Stomach (tissue), 7 donors: ENCODE results near the genes MAP1LC3C and SDCCAG8.

- PRO-cap = no peak
- RAMPAGE, long total RNA, 5 experiments = start-site peak on the minus strand in 1 of 5 experiments, at chr1:241999093-241999123 at its widest, 7 reads per replicate
- RRBS = no CpG with 5 or more reads among the region's 9 CpGs
Measured at GRCh38 chr1:241998921-241999578, at the start of gene MAP1LC3C. TSS of gene MAP1LC3C (minus strand) at chr1:241999098.

DNA sequence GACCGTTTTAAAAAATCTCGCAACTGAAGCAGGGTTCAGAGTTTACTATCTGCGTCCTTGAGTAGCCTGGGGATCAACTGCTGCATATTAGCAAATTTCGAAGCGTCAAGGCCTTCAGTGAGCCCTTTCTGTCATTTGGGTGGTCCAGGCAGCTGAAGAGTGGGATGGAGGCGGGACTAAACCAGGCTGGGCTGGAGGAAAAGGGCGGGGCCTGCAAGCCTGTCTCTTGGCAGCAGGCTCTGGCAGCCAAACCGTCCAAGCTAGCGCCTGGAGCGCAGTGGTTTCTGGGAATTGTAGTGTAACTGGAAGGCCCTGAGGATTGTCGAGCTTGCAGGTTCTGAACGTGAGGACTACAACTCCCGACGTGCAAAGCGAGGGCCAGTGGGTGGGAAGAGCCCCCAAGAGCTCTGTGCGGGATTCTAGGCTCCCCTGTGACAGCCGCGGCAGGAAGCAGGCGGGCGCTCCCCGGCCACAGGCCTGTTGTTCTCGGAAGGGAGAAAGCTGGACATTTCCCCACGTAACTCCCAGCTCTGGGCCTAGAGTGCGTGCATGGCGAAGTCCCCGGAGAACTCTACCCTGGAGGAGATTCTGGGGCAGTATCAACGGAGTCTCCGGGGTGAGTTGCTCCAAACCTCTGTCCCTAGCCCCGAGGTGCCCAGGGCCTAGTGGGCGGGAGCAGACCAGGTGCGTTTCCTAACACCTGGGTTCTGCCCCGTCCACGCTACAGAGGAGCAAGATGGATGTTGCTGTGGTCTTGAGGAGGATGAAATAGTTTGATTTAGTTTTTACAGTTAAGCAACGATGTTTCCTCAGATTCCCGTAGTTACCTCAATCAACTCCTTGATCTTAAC is at the start of gene SDCCAG8:
TSS of gene SDCCAG8 (plus strand) at position 417 of the 851 bp plus-strand sequence.
- PRO-cap = bidirectional peak, plus-strand start at position 432 of the sequence, minus-strand start at position 161 of the sequence
- RAMPAGE, long total RNA, 5 experiments = start-site peak on the plus strand in 5 of 5 experiments, centred at positions 432 to 463 of the sequence, 31 to 447 reads per replicate
- RRBS = 1% methylated on average over 5 of the region's 35 CpGs

DNA sequence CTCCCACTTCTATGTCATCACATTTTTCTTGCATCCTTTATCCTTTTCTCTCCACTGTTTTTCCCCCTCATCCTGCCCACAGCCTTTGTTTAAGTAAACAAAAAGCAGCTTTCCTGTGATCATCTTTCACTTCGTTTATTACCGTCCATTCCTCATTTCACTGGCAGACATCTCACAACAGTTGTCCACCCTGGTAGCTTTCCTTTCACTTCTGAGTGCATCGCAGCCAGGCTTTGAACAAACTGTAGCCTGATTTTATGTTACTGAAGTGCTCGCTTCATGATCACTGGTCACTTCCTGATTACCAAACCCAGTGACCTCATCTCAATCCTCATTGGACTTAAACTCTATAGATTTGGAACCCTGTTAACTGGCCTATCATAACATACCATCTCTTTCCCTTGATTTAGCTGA is 67.6 kb downstream of the SDCCAG8 start:
- PRO-cap = no peak
- RAMPAGE, long total RNA, 5 experiments = no peak in any of the 5 experiments
- RRBS = no CpG with 5 or more reads among the region's 4 CpGs

DNA sequence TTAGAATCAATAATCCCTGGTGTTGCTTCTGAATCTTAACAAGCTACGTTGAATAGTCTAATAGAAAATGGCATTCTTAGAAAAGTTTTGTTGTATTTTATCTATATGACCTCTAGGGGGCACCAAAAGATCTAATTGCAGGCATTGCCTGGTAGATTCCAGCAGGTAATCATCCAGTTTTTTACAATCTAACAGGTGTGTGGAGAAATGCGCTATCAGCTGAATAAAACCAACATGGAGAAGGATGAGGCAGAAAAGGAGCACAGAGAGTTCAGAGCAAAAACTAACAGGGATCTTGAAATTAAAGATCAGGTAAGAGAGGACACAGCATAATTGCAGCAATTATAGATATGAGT is 88.2 kb downstream of the SDCCAG8 start:
- PRO-cap = no peak
- RAMPAGE, long total RNA, 5 experiments = start-site peak on the plus strand in 1 of 5 experiments, centred at position 247 of the sequence, 27 reads per replicate
- RRBS = no CpG with 5 or more reads among the region's 2 CpGs

DNA sequence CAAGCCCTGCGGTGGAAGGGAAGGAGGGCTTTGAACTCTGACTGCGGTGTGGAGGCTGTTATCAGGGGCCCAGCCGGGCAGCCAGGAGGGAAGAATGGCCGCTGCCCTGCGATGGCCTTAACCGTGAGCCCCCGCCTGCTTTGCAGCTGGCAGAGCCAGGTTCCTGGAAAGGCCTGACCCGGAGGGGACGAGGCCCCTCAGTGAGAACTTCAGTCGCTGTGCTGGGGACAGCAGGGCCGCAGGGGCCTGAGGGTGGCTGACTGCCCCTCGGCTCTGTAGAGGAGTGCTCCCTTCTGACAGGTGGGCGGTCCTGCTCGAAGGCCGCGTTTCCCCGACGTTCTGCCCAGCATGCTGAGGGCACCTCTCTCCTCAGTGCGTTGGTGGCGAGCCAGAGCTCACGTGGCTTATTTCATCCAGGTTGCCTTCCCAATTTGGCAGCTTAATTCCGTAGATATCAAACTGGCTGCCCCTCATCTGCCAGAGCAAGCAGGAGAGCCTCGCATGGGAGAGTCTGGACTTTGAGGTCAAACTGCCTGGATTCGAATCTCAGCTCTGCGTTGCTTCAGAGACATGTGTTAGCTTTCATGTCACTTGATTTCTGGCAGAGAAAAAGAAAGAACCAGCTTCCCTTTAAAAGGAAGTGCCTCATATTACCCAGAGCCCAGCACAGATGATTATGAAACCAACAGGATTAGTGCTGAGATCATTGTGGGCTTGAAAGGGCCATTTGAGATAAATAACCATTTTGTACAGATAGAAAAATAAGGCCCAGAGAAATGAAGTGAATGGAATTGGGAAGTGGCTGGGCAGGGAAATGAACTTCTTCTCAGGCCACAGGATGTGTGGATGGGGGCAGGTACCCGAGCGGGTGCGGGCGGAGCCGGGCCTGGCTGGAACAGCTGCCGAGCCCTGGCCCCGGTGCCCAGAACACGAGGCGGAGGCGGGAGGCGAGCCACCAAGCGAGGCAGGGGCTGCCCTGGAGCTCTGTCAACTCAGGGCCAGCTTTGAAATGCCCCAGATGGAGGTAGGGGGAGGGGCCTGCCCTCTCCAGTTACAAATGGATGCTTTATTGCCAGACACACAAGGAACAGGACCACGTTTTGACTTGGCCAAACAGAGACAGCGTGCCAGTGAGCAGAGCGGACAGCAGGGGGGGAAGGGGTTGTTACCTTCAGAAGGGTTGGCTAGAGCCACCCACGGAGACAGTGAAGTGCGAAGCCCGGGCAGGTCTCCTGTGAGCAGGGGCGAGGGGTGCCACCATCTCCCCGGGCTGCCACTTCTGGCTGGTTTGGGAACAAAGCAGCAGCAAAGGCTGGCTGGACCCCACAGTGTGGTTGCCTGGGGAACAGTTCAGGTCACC is 240.0 kb downstream of the SDCCAG8 start:
- PRO-cap = bidirectional peak, plus-strand start at position 659 of the sequence, minus-strand start at position 600 of the sequence
- RAMPAGE, long total RNA, 5 experiments = no peak in any of the 5 experiments
- RRBS = 86% methylated on average over 7 of the region's 45 CpGs

DNA sequence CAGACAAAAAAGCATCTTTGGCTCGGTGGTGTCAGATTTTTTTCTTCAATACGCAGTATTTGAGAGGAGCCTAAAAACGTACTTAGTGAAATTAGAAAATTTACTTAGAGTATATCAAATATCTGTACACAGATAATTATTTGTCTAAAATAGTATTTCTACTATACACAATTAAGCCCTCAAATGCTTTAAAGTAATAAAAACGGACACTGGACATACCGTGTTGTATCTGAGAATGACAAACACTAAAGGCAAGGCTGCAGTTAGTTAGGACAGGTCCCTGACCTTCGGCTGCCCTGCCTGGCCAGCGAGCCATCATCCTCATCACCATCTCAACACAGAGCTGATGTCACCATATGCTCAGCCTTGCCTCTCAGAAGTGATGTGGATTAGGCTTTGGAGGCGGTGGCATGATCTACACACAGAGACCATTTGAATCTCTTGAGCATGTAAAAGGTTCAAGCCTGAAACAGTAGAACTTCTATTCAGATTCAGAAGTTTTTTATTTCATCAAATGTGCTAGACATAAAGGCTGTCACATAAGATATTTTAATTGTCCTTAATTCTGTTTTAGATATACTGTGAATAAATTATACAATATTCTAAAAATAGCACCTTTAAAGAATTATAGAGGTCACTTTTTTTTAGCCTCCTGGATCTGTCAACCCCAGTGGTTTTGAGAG is 244.7 kb downstream of the SDCCAG8 start:
- PRO-cap = no peak
- RAMPAGE, long total RNA, 5 experiments = start-site peak on the minus strand in 1 of 5 experiments, centred at position 320 of the sequence, 14 reads per replicate
- RRBS = no CpG with 5 or more reads among the region's 8 CpGs

DNA sequence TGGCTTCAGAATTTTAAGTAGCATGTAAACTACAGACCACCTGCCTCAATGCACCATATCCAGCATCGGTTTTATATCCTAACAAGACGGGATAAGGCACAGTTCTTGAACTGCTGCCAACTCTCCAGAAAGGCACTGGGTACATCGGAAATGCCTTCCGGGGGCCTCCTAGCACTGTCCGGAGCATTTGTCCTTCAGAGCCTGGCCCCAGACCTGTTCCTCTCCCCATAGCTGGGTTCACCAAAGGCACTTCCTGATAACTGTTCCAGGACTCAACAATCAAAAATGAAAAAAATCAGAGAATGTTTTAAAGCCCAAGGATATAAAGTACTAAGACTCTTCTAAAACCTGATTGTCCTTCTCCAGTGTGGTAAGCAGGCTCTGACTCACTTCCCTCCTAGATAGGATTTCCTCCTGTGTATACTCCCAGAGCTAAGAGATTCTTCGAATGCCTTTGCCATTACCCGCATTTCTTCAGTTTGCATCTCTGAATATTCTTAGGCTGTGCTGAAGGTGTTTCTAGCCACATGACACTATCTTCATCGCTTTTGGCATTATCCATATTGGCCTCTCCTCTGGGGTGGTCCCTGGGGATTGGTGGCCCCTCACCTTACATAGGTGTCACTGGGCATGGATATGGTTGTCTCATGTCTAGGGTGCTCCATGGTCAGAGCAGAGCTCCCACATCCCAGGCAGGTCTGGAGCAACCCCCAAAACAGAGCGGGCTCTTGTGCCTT is 112.9 kb downstream of the ZBTB18 start:
- PRO-cap = no peak
- RAMPAGE, long total RNA, 5 experiments = no peak in any of the 5 experiments
- RRBS = no CpG with 5 or more reads among the region's 9 CpGs

GRCh38 chr1:244186374-244187126 is 135.5 kb downstream of the ZBTB18 start:
- PRO-cap = no peak
- RAMPAGE, long total RNA, 5 experiments = no peak in any of the 5 experiments
- RRBS = no CpG with 5 or more reads among the region's 17 CpGs

DNA sequence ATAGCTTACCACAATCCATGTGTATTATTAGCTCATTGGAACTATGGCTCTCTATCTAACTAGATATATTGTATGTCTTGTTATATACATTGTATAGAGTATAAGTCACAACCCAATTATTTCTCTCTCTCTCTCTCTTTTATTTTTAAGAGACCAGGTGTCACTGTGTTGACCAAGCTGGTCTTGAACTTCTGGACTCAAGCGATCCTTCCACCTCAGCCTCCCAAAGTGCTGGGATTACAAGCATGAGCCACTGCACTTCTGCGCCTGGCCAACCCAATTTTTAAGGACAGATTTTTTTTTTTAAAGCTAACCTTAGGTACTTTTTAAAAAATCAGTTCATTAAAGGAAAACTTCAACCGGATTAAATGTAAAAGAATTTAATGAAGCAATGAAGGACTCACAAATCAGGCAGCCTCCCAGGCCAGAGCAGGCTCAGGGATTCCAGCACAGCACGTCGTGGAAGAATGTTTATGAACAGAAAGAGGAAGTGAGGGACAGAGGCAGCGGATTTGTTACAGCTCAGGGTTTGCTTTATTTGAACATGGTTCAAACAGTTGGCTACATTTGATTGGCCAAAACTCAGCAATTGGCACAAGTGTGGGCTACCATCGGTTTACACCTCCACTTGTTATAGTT is 27.6 kb upstream of the C1orf100 start:
- PRO-cap = bidirectional peak, plus-strand start at position 480 of the sequence, minus-strand start at position 456 of the sequence
- RAMPAGE, long total RNA, 5 experiments = no peak in any of the 5 experiments
- RRBS = no CpG with 5 or more reads among the region's 7 CpGs

DNA sequence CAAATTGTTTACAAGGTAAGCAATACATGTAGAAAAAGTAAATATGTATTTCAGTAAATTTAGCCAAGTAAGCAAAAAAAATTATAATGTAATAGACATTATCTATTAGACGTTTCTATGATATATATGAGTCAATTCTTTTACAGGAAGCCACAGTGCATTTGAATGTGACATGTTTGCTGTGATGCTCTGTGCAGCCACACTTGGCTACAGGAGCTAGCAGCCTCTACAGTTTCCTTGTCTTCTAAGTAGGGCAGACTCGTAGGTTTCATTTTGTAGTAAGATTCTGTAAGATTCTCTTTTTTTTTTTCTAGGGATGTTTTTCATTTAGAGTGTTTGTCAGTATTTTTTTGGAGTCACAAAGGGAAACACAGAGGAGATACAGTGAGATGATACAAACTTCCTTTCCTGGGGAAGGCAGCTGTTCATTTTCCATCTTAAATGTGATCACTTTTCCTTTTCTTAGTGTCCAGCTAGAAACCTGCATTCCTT is 26.9 kb upstream of the C1orf100 start:
- PRO-cap = no peak
- RAMPAGE, long total RNA, 5 experiments = no peak in any of the 5 experiments
- RRBS = no CpG with 5 or more reads among the region's 2 CpGs

- PRO-cap = no peak
- RAMPAGE, long total RNA, 5 experiments = start-site peak on the minus strand in 2 of 5 experiments, at chr1:244401262-244401513 at its widest, 15 to 19 reads per replicate
- RRBS = no CpG with 5 or more reads among the region's 2 CpGs
Measured at GRCh38 chr1:244401064-244401819, 48.8 kb downstream of the C1orf100 start.

GRCh38 chr1:244448257-244449156 is 3.2 kb downstream of the ADSS2 start:
- PRO-cap = no peak
- RAMPAGE, long total RNA, 5 experiments = no peak in any of the 5 experiments
- RRBS = no CpG with 5 or more reads among the region's 6 CpGs

DNA sequence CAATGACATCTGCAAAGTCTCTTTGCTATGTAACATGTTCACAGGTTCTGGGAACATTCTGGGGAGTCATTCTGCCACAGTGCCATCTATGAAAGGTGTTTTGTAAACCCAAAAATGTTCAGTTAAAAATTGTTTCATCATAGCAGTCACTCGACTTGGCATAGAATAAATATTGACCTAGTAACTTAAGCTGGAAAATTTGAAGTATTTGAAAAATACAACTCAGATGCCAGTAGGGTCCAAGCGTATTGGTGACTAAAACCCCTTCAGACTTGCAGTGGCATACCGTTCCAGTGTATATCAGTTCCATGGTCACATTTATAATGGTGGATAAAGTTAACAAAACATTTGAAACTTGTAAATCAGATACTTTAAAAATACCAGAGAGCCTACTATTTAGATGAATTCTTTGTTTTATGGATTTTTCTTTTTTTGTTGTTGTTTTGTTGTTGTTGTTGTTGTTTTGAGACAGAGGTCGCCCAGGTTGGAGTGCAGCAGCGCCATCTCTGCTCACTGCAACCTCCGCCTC is 6.9 kb downstream of the DESI2 start:
- PRO-cap = no peak
- RAMPAGE, long total RNA, 5 experiments = start-site peak on the plus strand in 1 of 5 experiments, centred at position 379 of the sequence, 5 reads per replicate
- RRBS = no CpG with 5 or more reads among the region's 6 CpGs

DNA sequence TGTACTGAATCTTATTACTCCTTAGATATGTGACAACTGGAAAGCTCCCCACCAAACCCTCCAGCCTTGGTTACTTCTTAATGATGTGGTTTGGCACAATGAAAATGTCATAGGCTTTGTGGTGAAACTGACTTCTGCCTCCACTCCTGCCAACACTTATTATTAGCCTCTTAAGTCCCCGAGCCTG is 4.2 kb downstream of the COX20 start:
- PRO-cap = no peak
- RAMPAGE, long total RNA, 5 experiments = no peak in any of the 5 experiments
- RRBS = no CpG with 5 or more reads among the region's 1 CpG

DNA sequence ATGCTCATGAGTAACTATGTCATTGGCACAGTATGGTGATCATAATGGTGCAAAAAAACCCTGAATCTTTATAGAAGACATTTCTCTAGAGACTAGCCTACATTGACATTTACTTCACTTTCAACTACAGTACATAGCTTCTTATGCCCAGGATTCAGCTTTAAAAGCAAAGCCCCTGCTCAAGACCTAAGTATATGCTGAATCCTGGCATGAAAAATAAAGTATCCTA is 13.8 kb downstream of the COX20 start:
- PRO-cap = no peak
- RAMPAGE, long total RNA, 5 experiments = no peak in any of the 5 experiments

GRCh38 chr1:244918387-244919197 is 50.9 kb upstream of the EFCAB2 start:
- PRO-cap = no peak
- RAMPAGE, long total RNA, 5 experiments = no peak in any of the 5 experiments
- RRBS = 3% methylated on average over 14 of the region's 61 CpGs

GRCh38 chr1:244954438-244954729 is 15.1 kb upstream of the EFCAB2 start:
- PRO-cap = no peak
- RAMPAGE, long total RNA, 5 experiments = no peak in any of the 5 experiments
- RRBS = no CpG with 5 or more reads among the region's 2 CpGs

DNA sequence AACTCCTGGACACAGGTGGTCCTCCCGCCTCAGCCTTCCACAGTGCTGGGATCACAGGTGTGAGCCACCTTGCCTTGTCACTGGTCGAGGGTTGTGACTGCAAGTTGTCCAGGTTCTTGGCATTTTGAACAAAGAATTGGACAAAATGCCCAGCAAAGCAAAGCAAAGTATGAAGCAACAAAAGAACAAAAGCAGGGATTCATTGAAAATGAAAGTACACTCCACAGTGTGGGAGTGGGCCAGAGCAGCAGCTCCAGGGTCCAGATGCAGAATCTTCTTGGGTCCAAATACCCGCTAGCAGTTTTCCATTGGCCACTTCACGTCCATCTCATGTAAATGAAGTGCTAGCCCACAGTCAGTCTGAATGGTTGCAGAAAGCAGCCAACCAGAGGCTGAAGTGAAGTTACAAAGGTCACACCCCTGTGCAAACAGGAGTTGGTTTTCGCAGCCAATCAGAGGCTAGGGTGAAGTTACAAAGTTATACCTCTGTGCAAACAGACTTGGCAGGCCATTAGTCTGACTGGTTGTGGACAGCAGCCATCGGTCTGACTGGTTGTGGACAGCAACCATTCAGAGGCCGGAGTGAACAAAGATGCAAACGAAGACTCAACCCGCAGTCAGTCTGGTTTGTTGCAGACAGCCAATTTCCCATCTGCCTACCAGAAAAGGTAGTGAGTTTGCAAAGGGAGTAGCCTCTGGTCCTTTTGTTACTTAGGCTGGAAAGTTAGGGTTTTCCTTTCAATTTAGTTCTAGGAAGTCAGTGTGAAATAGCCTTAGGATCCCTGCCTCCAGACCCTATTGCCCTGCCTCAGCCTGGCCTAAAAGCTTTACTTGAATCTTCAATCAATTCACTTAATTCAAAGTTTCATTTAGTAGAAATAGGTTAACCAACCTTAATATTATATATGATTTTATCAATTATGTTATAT is 76.0 kb downstream of the EFCAB2 start:
- PRO-cap = no peak
- RAMPAGE, long total RNA, 5 experiments = no peak in any of the 5 experiments
- RRBS = no CpG with 5 or more reads among the region's 9 CpGs

DNA sequence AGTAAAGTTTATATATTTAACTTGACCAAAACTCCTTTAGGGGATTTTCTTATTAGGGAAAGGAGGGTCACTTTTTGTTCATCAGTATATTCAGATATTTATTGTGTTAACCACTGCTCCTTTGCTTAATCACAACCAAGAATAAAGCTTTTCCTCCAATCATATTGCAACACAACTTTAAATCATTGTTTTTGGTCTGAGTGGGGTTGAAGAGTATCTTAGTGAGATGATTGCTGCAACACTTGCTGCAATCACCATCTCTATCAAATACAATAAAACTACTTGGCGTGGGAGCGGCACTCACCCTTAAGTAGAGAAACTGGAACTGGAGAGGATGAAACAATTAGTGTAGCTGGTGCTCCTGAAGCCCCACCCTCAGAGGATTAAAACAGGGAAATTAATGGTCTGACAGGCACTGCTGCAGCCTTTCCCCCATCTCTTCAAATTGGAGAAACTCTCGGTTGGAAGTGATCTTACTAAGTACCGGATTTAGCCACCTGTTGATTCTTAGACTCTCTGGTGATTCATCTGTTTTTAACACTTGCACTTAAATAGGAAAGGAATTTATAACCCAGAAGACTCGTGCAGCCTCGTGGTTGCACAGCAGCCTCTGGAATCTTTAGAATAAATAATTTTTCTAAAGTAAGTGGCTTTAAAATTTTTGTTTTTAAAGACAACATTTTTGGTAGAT is 80.6 kb upstream of the KIF26B start:
- PRO-cap = no peak
- RAMPAGE, long total RNA, 5 experiments = no peak in any of the 5 experiments
- RRBS = no CpG with 5 or more reads among the region's 6 CpGs

DNA sequence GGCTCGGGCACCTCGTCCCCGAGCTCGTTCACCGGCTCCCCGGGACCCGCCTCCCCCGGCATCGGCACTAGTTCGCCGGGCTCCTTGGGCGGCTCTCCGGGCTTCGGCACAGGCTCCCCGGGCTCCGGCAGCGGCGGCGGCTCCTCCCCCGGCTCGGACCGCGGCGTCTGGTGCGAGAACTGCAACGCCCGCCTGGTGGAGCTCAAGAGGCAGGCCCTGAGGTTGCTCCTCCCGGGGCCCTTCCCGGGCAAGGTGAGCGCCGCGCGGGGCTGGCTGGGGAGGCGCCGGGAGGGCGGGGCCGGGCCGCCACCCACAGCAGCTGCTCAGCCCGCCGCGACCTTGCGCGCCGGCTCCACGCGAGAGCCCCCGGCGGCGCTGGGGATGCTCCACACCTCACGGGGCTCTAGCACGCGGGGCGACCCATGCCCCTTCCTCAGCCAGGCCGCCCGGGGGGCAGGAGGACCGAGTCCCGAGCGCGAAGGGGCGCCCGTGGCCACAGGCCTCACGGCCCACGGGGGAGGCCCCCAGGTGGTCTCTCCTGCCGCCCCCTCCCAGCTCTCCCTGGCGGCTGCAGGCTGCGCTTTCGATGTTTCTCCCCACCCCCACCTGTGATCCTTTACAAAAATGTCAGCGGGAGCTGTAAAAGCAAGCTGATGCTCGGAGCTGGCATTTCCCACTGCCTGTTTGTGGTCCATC is 1.8 kb downstream of the KIF26B start:
- PRO-cap = unidirectional peak, minus-strand start at position 169 of the sequence
- RAMPAGE, long total RNA, 5 experiments = no peak in any of the 5 experiments
- RRBS = 2% methylated on average over 29 of the region's 69 CpGs